Heart (tissue), 3 donors: ENCODE measurements around a stretch of chr15.

- RAMPAGE, long total RNA, 2 experiments: no peak in any of the 2 experiments
These were observed 175.8 kb downstream of the FMN1 start for GRCh38 chr15:33018752-33019135.

GRCh38 chr15:33026603-33027084, 167.9 kb downstream of the FMN1 start:
- RAMPAGE, long total RNA, 2 experiments: no peak in any of the 2 experiments

GRCh38 chr15:33067256-33068548, 126.8 kb downstream of the FMN1 start:
- RAMPAGE, long total RNA, 2 experiments: no peak in any of the 2 experiments

GRCh38 chr15:33150693-33151721, 43.5 kb downstream of the FMN1 start:
- RAMPAGE, long total RNA, 2 experiments: no peak in any of the 2 experiments

DNA sequence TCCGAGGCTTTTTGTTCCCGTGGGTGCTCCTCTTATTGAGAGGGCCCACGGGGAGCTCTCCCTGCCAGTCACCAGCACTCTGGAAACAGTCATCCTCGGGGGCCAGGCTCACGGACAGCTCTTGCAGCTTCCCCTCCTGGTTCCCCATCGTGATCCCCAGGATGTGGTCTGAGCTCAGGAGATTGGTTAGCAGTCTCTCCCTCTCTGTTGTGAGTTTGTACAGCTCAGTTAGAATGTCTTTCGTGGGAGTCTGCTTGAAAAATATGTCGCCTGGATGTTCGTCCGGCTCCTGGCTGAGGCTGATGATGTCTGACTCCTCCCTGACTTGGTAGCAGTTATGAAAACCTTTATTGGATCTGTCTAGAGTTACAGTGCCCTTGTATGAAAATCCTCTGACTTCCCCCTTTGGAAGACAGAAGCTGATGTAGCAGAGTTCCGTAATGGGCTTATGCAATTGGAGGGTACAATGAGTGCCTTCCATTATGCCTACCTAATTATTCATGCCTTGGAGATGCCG, 40.0 kb downstream of the FMN1 start:
- RAMPAGE, long total RNA, 2 experiments: no peak in any of the 2 experiments

DNA sequence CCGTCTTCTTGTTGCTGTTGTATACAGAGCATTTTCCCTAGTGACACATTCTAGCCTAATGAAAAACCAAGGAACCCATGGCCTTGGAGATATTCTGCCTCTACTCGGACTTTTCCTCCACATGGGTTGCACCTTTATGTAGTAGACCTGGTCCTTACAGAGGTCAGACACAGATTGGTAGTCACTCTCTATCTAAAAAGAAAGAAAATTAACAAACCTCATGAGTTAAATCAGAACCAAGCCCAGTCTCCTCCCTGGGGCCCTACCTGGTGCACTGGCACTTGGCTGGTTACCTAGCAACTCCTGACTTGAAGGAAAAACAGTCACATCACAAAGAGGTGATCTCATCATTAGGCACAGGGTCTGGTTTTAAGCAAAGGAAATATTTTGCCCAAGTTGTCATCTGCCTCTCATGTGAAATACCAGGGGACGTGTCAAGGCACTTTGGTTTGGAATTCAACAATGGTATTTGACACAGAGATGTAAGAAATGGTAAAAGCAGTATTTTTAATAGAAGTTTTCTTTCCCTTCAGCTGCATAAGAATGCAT, 47.6 kb upstream of the FMN1 start:
- RAMPAGE, long total RNA, 2 experiments: no peak in any of the 2 experiments

DNA sequence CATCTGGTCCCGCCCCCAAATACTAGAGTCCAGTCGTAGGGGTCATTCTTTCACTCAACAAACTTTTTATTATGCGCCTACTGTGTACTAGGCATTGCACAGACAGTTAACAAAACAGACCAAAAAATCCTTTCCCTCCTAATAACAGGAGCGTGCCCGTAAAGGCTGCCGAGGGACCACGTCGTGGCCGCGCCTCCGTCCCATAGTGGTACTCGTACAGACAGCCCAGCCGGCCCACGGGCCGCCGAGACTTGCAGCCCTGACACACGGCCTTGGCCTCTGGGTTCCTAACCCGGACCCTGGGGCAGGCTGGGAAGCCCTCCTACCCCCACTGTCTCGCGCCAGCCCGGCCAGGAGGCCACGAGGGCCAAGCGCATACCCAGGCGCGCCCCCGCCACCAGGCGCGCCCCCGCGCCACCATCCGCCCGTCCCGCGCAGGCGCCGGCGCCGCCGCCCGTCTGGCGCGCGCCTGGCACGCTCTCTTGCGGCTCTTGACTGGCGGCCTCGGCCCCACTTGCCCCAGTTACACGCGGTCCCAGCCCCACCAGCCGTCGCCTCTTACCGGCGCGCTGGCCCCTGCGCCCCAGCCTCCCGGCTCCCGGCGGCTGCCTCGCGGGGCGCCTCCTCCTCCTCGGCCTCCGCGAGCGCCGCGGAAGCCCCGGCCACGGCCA, 651 bp downstream of the AVEN start:
- RAMPAGE, long total RNA, 2 experiments: no peak in any of the 2 experiments

GRCh38 chr15:34336323-34336879, 1.2 kb downstream of the SLC12A6 start:
- RAMPAGE, long total RNA, 2 experiments: no peak in any of the 2 experiments

DNA sequence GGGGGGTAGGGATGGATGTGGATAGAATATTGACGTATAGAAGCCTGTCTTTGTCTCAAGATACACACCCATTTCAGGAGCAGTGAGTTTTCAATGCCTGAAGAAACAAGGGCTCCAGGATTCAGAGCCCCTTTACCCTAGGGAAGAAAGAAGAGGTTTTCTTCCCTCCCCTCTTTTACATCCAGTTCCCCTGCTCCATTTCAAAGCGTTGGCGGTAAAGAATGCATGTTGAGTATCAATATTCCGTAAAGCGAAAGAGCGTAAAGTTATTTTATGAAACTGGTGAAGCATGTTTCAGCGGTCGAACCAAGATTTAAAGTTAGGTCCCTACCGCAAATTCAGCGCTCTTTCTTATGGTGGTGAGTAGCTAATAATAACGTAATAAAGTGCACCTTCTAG, 228 bp downstream of the NUTM1 start:
- RAMPAGE, long total RNA, 2 experiments: no peak in any of the 2 experiments

- RAMPAGE, long total RNA, 2 experiments: no peak in any of the 2 experiments
These were observed 52.7 kb upstream of the GOLGA8A start for GRCh38 chr15:34490272-34490831.

- RAMPAGE, long total RNA, 2 experiments: no peak in any of the 2 experiments
These were observed 58.1 kb downstream of the GOLGA8B start for GRCh38 chr15:34525175-34525892.

GRCh38 chr15:34715984-34716622, 38.7 kb downstream of the GJD2 start:
- RAMPAGE, long total RNA, 2 experiments: no peak in any of the 2 experiments

GRCh38 chr15:34753990-34754909, 548 bp downstream of the GJD2 start:
- RAMPAGE, long total RNA, 2 experiments: no peak in any of the 2 experiments

- RAMPAGE, long total RNA, 2 experiments: start-site peak on the plus strand in 2 of 2 experiments, at chr15:34794239-34794380 at its widest, 10 to 29 reads per replicate
These were observed 1.5 kb downstream of the ACTC1 start for GRCh38 chr15:34793632-34794502.

GRCh38 chr15:34965905-34966587, 3.5 kb downstream of the AQR start:
- RAMPAGE, long total RNA, 2 experiments: no peak in any of the 2 experiments

DNA sequence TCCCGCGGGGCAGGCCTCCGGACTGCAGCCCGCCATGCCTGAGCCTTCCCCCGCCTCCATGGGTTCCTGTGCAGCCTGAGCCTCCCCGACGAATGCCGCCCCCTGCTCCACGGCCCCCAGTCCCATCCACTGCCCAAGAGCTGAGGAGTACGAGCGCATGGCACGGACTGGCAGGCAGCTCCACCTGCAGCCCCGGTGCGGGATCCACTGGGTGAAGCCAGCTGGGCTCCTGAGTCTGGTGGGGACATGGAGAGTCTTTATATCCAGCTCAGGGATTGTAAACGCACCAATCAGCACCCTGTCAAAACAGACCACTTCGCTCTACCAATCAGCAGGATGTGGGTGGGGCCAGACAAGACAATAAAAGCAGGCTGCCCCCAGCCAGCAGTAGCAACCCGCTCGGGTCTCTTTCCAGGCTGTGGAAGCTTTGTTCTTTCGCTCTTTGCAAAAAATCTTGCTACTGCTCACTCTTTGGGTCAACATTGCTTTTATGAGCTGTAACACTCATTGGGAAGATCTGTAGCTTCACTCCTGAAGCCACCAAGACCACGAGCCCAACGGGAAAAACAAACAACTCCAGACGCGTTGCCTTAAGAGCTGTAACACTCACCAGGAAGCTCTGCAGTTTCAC, 501.3 kb upstream of the DPH6 start:
- RAMPAGE, long total RNA, 2 experiments: no peak in any of the 2 experiments

- RAMPAGE, long total RNA, 2 experiments: no peak in any of the 2 experiments
These were observed 384.2 kb upstream of the CDIN1 start for GRCh38 chr15:36195228-36195629.

GRCh38 chr15:36601989-36602438, 22.6 kb downstream of the CDIN1 start:
- RAMPAGE, long total RNA, 2 experiments: no peak in any of the 2 experiments

DNA sequence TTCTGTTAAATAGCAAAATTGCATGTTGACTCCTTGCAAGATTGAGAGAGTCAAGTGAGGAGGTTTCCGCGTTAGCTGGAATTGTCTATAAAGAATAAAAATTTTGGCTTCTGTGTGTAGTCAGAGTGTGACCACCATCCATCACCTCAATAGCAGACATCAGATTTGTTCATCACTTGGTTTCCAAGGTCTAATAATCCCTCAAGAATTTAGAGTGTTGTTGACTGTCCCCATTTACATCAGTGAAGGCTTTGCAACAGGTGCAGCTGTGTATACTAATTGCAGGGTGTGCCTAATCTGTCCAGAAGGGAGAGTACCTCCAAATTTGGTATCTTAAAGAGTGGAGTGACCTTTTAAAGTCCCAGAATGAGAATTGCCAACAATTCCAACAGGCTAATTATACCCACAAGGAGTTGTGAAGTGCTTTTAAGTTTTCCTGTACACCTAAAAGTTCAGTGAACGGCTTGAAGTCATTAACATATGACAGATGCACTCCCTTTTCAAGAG, 26.1 kb downstream of the CDIN1 start:
- RAMPAGE, long total RNA, 2 experiments: no peak in any of the 2 experiments

DNA sequence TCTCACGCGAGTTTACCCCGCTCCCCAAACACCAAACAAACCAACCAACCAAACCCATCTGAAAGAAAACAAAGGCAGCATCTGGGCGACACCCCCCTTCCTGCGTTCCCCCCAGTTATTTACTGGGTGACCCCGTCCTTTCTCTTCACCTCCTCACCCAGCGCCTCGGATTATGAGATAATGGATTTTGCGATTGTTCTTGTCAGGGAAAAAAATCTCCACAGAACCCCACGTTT, 212.7 kb downstream of the MEIS2 start:
- RAMPAGE, long total RNA, 2 experiments: no peak in any of the 2 experiments